Epithelial cell of esophagus (primary cell): ENCODE measurements around a stretch of chr3.

- RRBS = no CpG with 5 or more reads among the region's 10 CpGs
Observed at GRCh38 chr3:184347417-184348115, 10.2 kb downstream of the FAM131A start.

- RRBS = no CpG with 5 or more reads among the region's 6 CpGs
Observed at GRCh38 chr3:184368132-184368408, 6.6 kb downstream of the POLR2H start.

DNA sequence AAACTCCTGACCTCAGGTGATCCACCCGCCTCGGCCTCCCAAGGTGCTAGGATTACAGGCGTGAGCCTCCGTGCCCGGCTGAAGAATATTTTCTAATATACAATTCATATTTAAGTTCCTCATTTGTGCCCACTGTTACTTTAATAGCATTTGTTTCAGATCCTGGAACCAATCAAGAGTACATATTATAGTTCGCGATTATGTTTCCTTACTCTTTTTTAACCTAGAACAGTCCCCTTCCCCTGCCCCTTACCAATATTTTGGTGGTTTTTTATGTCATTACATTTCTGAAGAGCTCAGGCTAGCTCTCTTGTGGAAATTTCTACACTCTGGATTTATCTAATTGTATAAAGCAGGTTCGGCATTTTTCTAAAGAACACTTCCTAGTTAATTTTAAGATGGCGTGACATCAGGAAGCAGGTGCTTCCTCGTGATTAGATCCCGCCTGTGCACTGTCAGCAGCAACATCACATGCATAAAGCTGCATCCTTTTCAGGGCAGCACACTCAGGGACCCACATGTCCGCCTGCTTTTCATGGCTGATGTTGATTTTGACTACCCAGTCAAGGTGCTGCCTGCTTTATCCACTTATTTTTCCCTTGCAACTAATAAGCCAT lies 88.7 kb upstream of the EPHB3 start:
- RRBS = no CpG with 5 or more reads among the region's 12 CpGs

- RRBS = no CpG with 5 or more reads among the region's 16 CpGs
Observed at GRCh38 chr3:184563354-184564096, 1.9 kb downstream of the EPHB3 start.

DNA sequence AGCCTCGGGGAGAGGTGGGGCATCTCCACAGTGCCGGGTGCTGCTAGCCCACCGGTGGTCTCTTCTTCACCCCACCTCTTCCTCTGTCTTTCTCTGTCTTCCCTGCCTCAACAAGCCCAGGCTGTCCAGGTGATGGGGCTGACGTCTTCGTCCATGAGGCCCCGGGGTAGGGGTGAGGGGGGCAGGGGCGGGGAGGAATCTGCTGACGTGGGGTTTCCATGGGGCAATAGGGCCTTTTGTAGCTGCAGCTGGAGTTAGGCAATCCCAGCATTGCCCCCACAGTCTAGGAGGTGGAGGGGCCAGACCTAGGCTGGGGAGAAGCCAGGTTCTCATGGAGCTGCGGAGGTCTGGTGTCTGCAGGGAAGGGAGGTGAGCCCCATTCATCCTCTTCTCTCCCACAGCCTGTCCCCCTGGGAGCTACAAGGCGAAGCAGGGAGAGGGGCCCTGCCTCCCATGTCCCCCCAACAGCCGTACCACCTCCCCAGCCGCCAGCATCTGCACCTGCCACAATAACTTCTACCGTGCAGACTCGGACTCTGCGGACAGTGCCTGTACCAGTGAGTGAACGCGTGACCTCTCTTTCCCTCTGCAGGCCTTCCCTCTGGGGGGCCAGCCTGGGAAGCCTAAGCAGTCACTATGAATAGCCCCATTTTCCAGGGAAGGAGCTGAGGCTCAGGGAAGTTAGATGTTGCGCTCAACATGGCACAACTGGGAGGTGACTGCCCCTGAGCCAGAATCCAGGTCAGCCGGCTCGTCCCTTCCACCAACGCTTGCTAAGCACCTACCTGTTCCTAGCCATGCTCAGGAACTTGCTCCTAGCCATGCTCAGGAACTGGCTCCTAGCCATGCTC lies 14.1 kb downstream of the EPHB3 start:
- RRBS = no CpG with 5 or more reads among the region's 21 CpGs

DNA sequence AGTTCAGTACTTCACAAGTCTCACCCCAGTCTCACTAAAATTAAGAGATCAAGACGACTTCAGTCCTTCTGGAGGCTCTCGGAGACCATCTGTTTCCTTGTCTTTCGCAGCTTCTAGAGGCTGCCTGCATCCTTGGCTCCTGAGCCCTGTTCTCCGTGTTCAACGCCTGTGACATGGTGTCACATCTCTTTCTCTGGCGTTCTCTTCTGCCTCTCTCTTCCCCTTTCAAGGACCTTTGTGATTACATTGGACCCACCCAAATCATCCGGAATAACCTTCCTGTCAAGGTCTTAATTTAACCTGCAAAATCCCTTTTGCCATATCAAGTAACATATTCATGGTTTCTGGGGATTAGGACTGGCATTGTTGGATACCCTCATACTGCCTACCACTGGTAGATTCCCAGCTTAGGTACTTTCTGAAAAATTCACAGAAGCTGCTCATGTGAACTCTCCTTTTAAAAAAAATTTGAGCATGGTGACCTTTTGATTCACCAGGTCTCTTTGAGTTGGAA lies 8.3 kb downstream of the VPS8 start:
- RRBS = no CpG with 5 or more reads among the region's 7 CpGs

DNA sequence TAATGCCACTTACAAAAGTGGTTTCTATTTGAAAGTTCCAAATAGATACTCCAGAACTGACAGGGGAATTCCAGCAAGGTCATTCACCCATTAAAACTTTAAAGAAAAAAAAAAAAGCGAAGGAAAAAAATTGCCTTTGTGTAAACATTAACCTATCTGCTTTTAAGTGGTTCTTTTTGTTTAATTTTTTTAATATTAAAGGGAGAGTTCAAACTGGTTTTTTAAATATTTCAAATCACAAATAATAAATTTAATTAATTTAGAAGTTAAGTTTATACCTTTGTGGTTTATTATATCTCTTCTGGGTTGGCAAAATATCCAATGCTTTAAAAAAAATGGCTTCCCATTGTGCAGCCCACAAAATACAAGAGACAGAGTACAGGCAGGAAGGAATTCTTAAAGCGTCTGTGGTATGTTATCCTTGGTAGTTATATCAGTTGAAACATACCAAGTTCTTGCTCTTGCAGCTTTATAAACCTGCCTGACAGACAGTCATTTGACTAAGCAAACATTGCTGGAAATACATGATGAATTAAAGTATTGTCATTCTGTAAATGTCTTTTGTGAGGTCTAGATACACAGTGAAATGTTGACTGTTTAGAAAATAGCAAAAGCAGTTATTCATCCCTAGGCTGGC lies 45.0 kb upstream of the MAP3K13 start:
- RRBS = no CpG with 5 or more reads among the region's 2 CpGs

DNA sequence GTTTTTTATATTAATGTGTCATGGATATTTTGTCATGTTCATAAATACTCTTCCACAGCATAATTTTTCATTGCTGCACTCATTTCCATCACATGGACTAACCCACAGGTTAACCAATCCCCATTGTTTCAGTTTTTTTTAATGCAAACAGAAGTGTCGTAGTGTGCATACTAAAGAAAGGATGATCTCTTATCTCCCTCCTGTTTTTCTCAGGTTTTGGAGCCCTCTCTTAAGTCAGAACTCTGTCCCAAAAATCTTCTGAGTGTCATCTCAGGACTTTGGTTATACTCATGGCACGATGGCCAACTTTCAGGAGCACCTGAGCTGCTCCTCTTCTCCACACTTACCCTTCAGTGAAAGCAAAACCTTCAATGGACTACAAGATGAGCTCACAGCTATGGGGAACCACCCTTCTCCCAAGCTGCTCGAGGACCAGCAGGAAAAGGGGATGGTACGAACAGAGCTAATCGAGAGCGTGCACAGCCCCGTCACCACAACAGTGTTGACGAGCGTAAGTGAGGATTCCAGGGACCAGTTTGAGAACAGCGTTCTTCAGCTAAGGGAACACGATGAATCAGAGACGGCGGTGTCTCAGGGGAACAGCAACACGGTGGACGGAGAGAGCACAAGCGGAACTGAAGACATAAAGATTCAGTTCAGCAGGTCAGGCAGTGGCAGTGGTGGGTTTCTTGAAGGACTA lies 65.5 kb downstream of the MAP3K13 start:
- RRBS = no CpG with 5 or more reads among the region's 16 CpGs

GRCh38 chr3:185473356-185473955 lies 25.4 kb downstream of the TMEM41A start:
- RRBS = no CpG with 5 or more reads among the region's 14 CpGs

DNA sequence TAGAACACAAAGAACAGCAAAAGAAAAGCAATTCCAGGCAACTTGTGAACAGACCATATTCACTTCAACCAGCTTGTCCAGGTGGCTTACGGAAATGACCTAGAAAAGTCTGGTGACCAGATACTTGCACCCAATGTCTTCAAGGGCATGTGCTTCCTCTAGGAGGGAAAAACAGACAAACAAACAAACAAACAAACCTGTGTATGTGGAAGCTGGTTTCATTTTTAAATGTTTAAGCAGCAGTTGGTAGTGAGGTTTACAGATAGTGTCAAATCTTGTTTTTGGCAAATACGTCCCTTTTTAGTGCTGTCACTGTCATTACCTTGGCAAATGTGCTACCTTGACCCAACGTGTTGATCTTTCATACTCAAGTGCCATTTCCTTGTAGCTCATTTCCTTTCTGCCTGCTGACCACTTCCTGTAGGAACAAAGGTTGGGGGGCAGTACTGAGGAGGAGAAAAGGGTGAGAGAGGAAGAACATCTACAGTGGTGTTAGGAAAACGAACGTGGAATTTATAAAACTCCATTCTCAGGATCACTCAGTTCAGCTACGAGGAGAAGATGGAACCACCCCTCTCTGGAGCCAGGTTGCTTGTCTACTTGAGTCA lies 15.7 kb downstream of the TMEM41A start:
- RRBS = no CpG with 5 or more reads among the region's 6 CpGs

- RRBS = no CpG with 5 or more reads among the region's 6 CpGs
Observed at GRCh38 chr3:185702454-185703211, 116.5 kb downstream of the SENP2 start.

- RRBS = no CpG with 5 or more reads among the region's 3 CpGs
Observed at GRCh38 chr3:185729385-185729826, 95.4 kb downstream of the IGF2BP2 start.

- RRBS = no CpG with 5 or more reads among the region's 10 CpGs
Observed at GRCh38 chr3:185773773-185774363, 51.0 kb downstream of the IGF2BP2 start.

DNA sequence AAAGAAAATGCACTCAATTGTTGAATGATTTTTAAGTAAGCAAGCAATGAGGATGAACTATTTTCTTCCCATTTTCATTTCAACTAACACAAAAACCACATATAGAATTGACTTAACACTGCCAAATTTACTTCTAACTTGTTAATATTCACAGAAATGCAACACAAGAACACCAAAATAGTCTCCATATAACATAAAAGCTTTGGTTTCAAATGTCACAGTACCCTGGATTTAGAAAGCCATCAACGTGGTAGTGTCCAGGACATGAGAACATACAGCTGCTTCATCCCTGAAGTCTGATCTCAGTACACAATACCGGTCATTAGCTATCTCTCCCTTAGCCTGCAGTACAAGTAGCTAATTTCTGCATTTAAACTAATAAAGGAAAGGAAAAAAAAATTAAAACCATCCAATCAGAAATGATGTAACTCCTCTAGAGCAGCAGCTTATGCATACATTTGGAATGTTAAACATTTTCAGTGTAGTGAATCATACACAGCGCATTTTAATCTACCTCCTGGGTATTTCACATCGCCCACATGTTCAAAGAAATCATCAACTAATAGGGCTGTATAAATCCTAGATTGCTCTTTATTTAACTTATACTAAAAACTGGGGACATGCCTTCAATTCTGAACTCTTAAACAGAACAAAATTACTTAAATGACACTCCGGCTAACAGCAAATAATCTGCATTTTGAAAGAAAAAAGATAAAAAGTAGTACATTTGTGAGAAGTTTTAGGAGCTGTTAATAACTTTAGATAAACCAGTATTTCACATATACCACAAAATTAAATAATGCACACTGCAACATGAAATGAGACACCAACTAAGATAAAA lies 3.8 kb downstream of the IGF2BP2 start:
- RRBS = no CpG with 5 or more reads among the region's 5 CpGs

DNA sequence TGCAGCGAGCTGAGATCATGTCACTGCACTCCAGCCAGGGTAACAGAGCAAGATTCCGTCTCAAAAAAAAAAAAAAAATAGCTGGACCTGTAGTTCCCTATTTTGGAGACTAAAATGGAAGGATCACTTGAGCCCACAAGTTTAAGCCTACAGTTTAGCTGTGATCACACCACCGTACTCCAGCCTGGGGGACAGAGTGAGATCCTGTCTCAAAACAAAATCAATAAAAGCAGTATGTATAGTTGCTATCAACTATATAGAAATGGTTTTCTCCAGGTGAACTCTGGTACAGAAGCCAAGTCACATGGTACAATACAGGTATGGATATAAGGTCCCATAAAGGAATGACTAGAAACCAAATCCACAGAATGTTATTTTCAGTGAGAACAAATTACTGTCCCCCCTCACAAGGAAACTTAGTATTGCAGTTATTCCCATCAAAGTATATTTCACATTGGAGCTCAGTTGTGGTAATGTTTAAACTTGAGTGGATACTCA lies 24.9 kb downstream of the TRA2B start:
- RRBS = no CpG with 5 or more reads among the region's 3 CpGs

DNA sequence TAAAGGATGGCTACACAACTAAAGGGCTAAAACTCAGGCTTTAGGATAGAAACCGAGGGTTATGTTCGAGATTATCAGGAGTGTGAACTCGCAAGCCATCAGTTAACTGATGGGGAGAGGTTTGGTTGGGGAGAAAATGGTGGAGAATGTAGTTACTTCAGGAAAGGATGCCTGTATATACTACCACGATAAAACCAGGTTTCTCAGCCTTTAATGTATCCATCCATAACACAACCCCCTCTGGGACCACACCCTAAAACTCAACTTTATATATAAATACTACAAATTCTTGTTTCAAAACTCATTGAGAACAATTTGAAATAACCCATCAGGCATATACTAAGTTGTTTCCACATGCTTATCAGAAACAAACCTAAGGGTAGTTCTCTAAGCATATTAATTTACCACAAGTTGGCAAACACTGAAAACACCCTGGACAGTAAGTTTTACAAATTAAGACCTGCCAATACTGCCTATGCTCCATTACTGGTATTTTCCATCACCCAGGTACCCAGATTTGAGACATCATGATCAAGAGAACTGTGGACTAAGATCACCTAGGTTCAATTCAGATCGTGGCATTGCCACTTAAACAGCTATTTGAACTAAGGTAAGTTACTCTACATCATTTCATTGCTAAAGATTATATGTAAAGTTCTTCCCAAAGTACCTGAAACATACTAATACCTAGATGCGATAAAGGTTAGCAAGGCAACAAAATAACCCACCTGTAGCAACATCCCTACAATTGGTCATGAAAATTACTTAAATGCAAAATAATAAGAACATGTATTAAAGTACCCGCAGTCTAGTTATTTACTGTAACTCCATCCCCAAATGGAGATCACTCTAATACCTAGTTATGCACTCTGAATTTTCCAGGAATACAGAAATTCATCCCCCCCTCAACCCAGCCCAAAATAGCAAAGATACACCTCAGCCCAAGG lies 21.8 kb downstream of the TRA2B start:
- RRBS = no CpG with 5 or more reads among the region's 7 CpGs

DNA sequence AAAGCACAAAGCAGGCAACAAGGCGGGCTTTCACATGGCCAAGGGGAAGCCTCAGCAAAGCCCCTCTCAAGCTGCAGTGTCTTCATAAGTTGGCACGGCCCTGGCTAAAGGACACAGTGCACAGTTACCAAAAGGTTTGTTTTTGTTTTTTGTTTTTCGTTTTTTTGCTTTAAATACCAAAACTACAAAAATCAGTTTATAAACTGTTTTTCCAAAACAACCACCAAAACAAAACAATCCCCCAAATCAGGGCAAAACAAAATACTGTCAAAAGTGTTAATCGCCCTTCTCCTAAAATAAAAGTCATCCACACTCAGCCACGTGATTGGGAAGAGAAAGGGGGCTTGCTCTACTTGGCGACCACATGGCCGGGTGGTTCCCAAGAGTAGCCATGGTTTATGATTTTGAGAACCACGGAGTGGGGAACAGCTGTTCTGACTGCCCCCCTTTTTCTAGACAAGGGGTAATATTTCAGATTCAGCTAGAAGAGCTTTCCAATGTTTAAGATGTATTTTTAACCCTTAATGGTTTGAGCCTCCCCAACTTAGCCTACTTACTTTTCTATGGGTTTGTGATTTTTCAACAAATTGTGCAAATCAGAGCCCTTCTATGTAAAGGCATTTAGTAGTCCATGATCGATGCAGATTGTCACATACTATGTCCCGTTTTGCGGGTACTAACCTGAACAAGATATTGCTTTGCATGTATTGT lies 61.1 kb downstream of the ETV5 start:
- RRBS = no CpG with 5 or more reads among the region's 11 CpGs

DNA sequence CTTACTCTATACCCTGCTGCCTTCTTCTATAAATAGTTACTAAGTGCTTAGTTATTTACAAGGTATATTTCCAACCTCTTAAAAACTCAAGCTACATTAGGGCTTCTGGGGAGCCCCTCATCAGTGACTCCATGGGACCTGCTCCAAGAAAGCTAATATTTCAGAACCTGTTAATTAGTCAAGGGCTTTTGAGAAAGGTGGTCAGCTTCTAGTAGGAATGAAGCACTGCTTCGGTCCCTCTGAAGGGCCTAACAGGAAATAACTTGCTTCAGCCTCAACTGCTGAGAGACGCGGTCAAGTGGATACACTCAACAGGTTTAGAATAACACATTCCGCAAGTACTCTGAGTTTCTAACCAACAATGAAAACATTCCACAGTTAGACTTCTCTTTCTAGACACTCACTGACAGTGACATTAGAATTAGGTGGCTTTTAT lies 125.5 kb downstream of the DGKG start:
- RRBS = no CpG with 5 or more reads among the region's 4 CpGs

- RRBS = 3% methylated on average over 6 of the region's 17 CpGs
Observed at GRCh38 chr3:186255865-186256352, 106.1 kb downstream of the DGKG start.

DNA sequence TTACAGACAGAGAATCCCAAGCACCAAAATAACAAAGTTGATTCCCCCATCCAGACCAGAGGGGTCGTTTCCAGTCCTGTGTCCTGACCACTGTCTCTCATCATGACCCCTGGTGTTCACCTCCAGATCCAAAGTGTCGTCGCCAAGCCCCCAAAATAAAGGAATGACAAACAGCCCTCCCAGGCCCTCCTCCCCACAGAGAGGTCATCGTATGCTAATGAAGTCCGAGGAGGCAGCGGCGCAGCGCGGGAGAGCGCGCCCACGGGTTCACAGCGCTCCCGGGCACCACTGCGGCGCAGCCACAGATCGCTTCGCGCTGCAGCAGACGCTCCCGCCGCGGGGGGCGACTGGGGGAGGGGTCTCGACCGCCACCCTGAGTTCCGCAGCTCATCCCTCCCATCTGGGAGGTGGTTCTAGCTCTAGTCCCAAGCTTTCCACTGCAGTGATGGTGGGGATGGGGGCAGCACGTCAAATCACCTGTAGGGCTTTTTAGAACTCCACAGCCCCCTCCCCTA lies 1.3 kb downstream of the DGKG start:
- RRBS = no CpG with 5 or more reads among the region's 28 CpGs